Colon Carcinoma Metastatic in the Brain (tissue), 2 donors: ENCODE data around the genes TLN2 and RPS27L.

DNA sequence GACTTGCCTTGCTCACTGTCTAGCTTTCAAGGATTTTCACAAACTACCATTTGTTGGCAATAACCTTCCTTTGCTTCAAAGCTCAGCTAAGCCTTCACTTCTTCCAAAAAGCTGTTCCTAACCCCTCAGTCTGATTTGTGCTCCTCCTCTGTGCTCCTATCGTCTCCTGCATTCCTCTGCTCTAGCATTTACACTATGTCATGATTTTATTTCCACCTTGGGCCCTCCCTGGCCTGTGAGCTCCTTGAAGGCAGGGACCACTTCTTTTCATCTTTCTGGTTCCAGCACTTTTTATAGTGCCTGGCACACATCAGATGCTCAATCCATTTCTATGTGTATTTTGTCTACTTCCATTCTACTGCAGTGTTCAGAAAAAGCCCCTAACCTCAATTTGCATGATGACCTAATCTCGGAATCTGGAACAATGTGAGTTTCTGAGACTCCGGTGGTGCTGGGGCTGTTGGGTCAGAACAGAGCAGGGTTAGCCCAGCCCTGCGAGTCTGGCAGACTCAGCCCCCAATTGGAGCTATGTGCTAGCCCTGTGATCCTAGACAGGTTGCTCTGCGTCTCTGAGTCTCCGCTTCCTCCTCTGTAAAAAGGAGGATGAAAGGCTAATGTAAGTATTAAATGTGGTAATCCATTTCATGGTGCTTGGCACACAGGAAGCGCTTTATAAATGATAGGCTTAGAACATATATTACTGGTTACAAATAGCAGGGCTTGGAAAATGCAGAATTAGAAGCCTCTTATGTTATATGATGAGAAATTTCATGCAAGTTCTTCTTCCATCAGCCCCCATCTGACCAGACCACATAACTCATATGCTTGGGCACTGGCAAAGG is 94.9 kb upstream of the ICE2 start:
- PRO-cap, 2 experiments, result no peak in any of the 2 experiments

GRCh38 chr15:60580501-60581237 is 101.7 kb upstream of the ICE2 start:
- PRO-cap, 2 experiments, result no peak in any of the 2 experiments

DNA sequence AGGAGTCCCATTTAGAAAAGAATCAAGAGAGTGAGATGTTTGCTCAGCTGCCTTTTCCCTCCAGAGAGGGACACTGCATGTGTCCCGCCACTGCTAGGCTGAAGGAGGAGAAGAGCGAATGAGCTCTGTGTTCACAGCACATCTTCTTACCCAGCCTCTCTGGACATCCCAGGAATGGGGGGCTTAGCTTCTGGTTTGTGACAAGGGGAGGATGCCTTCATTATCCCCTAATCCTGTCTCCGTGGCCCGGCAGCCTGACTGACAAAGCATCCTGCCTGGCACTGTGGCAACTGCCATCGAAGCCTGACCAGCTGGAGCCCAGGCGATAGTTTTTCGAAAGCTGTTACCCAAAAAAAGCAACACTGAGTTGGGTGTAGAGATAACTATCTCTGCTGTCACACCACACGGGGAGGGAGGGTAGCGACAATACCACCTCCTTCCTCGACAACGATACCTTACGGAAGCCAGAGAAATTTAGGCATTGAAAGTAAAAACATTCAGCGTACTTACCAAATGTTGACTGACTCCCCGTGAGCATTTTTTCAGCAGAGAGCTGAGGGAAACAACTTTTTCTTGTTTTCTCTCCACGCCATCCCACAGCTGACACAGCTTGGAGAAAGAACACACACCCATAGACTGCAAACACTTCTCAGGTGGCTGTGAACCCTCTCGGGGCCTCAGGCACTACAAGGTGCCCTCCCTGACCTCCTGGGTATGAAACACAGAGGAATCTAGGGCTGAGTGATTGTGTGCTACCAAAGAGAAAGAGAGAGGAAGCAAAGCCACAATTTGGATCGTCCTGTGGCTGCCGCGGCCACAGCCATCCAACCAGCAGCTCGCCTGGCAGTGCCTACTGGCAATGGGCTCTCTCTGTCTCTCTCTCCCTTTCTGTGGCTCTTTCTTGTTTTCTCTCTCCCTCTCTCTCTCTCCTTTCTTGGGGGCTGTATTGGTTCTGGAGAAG is 361.9 kb upstream of the ICE2 start:
- PRO-cap, 2 experiments, result no peak in any of the 2 experiments

GRCh38 chr15:62124141-62124972 is 40.7 kb downstream of the C2CD4B start:
- PRO-cap, 2 experiments, result no peak in any of the 2 experiments

GRCh38 chr15:62389630-62390242 is 614 bp upstream of the TLN2 start:
- PRO-cap, 2 experiments, result no peak in any of the 2 experiments

DNA sequence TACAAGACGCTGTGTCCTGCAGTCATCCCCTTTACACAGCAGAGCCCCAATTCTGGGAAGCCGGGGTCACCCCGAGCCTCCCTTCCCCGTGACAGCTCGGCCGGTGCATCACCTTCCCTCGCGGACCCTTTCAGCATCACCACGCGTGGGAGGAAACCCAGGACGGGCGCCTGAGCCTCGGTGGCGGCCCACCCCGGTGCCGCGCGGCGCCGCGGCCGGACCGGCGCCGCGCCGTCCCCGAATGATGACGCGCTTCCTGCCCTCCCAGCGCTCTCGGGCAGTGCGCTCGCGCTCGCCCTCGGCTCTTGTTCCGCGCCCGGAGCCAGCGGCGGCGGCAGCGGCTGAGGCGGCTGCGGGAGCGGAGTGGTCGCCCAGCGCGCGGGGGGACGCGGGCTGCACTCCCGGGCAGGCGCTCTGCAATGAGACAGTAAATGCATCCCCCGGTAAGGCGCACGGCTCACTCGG is at the start of gene TLN2:
TSS of gene TLN2 (plus strand) at position 308 of the 465 bp plus-strand sequence.
- PRO-cap, 2 experiments, result peak in 2 of 2 experiments; most common plus-strand start position 308 of the sequence (in 1); most common minus-strand start position 246 of the sequence (in 2)

DNA sequence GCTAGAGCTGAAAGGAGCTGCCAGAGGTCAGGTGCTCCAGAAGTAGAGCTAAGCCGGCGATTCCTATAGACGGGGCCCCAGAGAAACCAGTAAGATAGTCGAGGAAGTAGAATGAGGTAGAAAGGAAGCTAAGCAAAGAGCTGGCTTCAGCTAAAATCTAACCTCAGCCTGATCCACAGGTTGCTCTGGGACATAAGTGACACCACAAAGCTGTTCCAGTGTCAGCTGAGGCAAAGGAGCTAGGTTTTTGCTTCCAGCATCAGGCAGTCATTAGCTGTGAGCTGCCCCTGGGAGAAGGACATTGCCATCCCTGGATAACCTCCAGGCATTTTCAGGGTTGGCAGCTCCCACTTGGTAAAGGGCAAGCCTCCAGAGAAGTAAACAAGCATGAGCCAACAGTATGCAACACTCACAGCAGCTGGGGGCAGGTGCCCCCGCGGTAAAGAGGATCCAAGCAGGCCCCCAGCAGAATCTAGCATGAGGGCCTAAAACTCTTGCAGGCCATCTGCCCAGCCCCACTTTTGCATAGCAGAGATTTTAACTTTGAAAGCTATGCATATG is 84.1 kb upstream of the TPM1 start:
- PRO-cap, 2 experiments, result no peak in any of the 2 experiments

DNA sequence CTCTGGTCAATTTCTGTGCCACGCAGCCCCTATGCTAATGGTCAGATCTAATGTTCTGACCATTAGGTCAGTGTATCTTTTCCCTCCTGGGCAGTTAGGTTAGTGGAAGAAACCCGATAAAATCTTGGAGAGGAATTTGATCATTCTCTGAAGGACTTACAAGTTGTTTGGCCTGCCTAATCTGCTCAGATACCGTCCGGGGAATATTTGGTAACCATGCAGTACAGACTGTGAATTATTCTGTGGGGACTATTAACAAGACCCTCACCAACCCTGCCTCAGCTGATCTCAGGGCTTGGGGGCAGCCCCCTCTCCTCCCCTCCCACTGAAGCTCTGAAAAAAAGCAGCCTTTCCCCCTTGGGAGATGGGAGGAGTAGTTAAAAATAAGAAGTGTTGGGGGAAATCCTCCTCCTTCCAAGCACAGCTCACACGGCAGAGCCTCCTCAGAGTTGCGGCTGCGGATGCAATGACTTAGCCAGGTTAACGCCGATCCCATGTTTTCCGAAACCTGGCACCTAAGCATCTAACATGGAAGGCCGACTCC is 1.3 kb upstream of the TPM1 start:
- PRO-cap, 2 experiments, result no peak in any of the 2 experiments

DNA sequence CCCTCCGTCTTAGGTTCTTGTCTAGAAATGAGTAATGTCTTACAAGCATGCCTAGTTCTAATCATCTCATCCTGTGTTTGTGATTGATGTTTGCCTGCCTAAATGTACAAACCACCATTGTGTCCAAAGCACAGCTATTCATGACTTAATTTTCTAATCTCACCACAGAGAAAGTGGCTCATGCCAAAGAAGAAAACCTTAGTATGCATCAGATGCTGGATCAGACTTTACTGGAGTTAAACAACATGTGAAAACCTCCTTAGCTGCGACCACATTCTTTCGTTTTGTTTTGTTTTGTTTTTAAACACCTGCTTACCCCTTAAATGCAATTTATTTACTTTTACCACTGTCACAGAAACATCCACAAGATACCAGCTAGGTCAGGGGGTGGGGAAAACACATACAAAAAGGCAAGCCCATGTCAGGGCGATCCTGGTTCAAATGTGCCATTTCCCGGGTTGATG is 28.4 kb downstream of the TPM1 start:
- PRO-cap, 2 experiments, result no peak in any of the 2 experiments

DNA sequence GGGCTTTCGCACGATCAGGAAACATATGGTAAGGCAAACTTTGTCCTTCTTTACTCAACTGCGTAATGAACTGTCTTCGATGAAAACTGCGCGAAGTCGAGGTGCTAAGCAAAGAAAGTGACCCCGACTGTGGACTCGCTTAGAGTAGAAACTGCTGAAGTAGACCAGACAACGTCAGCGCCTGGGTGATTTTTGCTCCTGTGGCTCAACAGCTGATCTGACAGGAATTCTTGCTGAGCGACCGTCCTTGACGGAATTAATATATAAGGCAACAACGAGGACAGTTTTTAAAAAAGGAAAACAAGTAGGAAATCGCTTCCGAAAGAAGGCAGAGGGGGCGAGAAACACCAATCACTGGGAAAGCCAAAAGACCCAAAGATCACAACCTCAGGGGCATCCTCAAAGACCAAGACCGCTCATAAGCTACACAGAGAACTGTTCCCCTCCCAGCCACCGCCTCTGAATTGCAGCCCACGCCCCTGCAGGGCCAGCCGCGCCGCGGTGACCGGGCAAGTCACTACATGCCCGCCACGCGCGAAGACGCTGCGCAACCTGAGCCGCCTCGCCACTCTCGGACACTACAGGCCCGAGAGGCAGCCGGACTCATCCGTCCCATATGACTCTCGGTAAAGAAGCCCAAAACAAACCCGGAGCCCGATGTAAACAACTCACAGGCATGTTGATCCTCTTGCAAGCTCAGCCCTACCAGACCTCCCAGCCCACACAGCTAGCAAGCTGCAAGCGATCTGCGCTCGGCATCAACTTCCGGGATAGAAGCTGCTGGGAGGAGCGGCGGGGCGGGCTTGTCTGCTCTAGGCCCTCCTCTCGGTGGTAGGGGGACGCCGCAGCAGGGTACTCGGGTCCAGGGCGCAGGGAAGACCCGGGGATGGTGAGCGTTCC is at the start of gene RPS27L:
TSS of gene RPS27L (minus strand) at position 750 of the 900 bp plus-strand sequence.
- PRO-cap, 2 experiments, result peak in 2 of 2 experiments; most common plus-strand start position 850 of the sequence (in 2); most common minus-strand start position 748 of the sequence (in 2)

GRCh38 chr15:63217316-63217532 is 27.8 kb downstream of the RAB8B start:
- PRO-cap, 2 experiments, result no peak in any of the 2 experiments

DNA sequence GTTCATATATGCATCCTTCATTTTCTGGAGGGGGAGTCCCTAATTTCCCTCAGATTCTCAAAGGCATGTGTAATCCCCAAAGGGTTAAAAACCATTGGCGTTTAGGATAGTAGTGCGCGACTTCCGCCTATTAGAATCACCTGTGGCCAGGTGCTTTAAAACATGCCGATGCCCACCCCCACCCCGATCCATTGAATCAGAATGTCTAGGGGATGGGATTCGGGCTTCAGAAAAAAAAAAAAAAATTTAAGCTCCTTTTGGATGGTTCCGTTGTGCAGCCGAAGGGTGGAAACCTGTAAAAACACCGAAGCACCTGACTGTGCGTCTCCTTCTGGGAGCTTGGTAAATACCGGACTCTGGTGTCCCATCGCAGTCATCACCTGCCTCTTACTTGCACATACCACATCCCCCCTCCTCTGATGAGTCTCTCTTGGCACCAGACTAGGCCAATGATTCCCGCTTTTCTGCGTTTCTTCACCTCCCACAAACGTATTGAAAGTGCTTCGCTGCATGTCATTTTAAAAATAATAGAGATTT is 676 bp downstream of the APH1B start:
- PRO-cap, 2 experiments, result no peak in any of the 2 experiments

DNA sequence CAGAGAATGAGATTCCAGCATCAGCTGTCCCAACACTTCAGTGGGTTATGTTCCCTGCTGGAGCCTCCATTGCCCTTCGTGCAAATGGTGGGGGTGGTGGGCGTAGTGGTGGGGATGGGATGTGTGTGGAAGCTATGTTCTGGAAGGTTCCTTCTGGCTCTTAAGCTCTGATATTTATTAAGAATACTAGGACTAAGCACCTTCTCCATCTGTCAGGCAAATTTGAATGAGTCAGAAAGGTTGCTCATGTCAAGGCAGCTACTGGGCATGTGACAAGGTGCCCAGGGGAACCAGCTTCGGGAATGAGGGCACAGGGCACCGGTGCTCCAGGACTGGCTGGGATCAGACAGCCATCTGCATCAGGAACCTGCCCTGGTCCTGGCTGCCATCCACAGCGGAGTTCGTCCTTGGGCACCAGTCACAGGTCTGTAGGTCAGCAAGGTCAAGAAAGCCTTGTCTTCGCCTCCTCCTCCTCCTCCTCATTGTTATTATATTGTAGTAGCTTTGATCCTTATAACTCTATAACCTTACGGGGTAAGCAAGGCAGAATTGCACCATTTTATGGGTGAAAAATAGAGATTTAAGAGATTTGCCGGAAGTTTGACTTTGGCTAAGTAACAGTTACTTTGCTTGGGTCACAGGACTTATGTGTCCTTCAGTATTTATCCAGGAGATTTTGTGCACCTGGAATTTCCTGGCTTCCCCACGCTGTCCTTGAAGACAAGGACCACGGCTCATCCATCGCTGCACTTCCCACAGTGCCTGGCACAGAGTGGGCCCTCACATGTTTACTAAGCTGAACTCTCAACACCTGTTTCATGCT is 32.4 kb downstream of the CA12 start:
- PRO-cap, 2 experiments, result no peak in any of the 2 experiments

GRCh38 chr15:63357701-63358234 is 23.9 kb downstream of the CA12 start:
- PRO-cap, 2 experiments, result peak in 1 of 2 experiments; most common minus-strand start chr15:63357861 (in 1)

GRCh38 chr15:63380206-63380520 is 1.5 kb downstream of the CA12 start:
- PRO-cap, 2 experiments, result no peak in any of the 2 experiments

DNA sequence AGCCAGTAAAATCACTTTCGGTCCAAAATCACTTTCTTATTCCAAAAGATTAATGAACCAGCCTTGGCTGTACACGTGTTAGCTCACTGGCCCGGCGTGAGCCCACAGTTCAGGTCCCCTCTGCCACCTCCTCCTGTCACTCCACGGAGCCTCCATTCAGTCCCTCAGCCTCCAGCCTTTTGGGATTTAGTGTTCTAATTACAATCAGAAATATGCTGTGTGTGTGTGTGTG is 934 bp downstream of the CA12 start:
- PRO-cap, 2 experiments, result no peak in any of the 2 experiments

DNA sequence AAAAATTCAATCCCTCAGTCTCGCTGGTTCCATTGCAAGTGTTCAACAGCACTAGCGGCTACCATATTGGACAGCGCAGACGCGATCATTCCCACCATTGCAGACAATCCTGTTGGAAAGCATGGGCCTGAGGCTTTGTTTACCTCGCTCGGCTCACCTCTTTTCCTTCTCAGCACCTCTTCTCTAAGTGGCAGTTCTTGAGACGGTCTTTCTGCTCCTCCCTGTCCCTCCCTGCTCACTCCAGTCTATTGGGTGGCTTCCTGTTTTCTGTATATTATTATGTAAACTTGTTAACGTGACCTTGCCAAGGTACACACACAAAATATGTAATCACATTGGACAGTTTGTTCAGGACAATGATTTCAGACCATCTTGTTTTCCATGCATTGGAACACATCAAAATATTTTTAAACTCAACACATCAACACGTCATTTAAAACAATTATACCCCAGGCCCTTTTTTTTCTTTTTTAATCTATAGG is 21.9 kb upstream of the CA12 start:
- PRO-cap, 2 experiments, result no peak in any of the 2 experiments

GRCh38 chr15:63466187-63466698 is 38.1 kb upstream of the USP3 start:
- PRO-cap, 2 experiments, result no peak in any of the 2 experiments

DNA sequence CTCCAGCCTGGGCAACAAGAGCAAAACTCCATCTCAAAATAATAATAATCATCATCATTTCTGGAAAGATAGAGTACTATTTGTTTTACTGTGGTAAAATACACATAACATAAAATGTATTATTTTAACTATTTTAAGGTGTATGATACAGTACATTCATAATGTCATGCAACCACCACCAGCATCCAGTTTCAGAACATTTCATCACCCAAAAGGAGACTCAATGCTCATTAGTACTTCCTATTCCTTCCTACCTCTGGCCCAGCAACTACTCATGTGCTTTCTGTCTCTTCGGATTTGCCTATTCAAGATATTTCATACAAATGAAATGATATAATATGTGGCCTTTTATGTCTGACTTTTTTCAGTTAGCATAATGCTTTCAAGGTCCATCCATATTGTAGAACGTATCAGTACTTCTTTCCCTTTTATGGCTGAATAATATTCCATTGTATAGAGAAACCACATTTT is 18.0 kb upstream of the USP3 start:
- PRO-cap, 2 experiments, result no peak in any of the 2 experiments

DNA sequence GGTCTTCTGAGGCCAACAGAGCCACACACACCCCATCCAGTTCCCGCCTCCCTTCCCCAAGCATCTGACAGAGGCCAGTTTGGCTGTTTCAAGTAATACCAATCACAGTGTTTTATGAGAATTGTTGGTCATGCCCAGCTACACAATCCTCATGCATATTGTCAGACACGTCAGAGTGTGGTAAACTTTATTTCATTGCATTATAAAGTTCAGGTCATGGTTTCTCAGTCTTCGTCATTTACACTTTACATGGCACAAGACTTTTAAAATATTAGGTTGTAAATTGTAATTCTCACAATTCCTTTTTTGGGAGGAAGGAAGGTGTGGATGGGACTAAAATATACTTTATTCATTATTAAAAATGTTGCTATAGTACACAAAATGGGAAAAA is 15.7 kb upstream of the USP3 start:
- PRO-cap, 2 experiments, result no peak in any of the 2 experiments